Lung (tissue), 4 donors: ENCODE measurements around the gene OGFOD3.

DNA sequence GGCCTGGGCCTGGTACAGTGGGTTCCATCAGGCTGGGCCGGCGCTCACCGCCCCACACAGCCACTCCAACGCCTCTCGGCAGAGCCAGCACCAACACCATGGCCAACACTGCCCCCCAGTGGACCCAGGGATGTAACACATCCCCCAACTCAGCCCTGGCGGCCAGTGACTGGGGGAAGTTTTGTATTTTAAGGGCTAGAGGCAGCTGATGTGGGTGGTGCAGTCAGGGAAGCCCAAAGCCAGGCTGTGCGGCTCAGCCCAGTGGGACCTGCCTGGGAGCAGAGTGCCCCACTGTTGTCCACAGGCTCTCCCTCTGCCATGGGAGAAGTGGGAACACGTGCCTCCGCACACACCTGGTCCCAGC is 55.9 kb upstream of the FASN start:
- PRO-cap = no peak
- RAMPAGE, long total RNA = no peak
- RRBS = no CpG with 5 or more reads among the region's 9 CpGs

- PRO-cap = no peak
- RAMPAGE, long total RNA = no peak
- RRBS = 29% methylated on average over 5 of the region's 39 CpGs
Observed at GRCh38 chr17:82217117-82218324, 4.9 kb upstream of the CCDC57 start.

GRCh38 chr17:82317036-82317372 is 404 bp downstream of the CD7 start:
- PRO-cap = no peak
- RAMPAGE, long total RNA = no peak
- RRBS = 26% methylated on average over 4 of the region's 11 CpGs

- PRO-cap = no peak
- RAMPAGE, long total RNA = no peak
- RRBS = 15% methylated on average over 6 of the region's 30 CpGs
Observed at GRCh38 chr17:82385797-82386750, 14.5 kb downstream of the UTS2R start.

GRCh38 chr17:82390079-82390971 is 18.8 kb downstream of the UTS2R start:
- PRO-cap = no peak
- RAMPAGE, long total RNA = no peak
- RRBS = no CpG with 5 or more reads among the region's 37 CpGs

DNA sequence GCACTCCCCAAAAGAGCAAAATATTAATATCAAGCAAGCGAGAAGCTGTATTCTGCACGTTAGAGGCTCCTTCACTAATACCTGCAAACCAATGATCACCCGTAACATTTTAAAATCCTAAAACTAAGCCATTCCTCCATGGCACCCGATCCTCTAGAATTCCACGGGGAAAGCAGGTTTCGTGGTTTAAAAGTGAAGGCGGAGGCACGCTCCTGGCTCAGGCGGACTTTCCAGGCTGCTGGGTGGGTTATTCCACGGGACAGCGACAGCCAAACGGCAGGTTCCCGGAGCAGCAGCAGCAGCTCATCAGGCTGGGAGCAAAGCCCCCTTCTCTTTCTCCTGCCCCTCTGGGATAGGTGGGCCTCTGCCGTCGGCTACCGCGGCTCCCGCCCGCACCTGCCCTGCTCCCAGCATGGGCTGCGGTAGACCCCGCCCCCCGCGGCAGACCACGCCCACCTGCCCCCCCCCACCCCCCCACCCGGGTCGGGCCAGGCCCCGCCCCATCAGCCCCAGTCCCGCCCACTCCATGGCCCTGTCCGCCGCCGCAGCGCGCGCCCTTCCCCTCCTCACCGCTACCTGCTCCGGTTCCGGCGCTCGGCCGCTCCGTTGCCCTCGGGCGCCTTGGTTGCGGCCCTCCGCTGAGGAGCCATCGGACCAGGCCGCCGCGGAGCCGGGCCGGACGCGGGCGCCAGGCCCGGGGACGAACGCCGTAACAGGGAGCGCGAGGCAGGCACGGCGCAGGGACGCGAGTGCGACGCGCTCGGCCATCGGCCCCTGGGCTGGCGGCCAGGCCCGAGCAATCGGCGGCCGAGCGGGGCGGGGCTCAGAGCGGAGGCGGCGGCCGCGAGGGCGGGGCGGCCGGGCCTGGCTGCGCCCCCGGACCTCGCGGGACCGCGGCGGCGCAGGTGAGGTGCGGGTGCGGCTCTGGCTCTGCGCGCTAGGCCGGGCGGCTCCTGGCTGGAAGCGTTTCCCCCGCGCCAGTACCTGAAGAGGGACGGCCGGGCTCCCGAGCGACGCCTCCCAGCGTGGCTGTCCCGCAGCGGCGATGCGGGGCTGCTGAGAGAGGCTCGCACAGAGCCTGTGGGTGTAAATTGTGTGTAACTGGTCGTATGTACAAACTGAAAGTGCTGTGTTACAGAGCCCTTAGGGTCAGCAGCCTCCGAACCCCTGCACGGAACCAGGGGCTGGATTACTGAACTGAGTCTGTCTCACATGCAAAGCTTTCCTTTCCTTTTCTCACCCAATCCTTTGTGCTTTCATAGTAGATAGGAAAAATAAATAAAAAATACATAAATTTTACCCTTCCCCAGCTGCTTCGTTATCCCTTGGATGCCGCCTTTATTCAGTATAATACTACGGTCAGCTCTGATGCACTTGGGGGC is at the start of gene OGFOD3:
OGFOD3 (minus strand) TSS at position 751 of the 1,382 bp plus-strand sequence.
- PRO-cap = unidirectional peak, plus-strand start at position 512 of the sequence; bidirectional peak, plus-strand start at position 826 of the sequence, minus-strand start at position 751 of the sequence
- RAMPAGE, long total RNA = no peak
- RRBS = 1% methylated on average over 38 of the region's 118 CpGs

GRCh38 chr17:82478743-82478990 is 20.1 kb downstream of the NARF start:
- PRO-cap = no peak
- RAMPAGE, long total RNA = no peak
- RRBS = no CpG with 5 or more reads among the region's 8 CpGs

DNA sequence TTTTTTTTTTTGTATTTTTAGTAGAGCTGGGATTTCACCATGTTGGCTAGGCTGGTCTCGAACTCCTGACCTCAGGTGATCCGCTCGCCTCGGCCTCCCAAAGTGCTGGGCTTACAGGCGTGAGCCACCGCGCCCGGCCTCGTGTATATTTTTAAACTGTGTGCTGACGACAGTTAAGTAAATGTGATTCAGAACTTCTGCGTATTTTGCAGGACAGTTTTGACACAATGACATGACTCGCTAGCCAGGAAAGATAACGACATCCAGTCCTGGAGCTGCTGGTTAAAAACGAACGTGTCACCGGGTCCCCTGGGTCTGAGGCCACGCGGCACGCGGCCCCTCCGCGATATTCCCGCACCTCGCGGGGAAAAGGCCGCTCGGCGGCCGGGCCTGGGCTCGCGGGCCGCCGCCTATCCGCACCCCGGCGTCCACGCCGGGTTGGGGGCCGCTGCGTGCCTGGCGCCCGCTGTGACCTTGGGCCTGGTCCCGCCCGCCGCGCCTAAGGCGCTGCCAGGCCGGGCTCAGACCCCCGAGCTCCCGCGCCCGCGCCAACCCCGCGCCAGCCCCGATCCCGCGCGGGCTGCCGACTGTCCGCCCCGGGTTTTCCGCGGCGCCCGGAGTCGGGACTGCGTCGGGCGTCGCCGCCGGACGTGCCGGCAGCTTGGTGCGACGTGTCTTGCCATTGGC is 455 bp upstream of the FOXK2 start:
- PRO-cap = unidirectional peak, minus-strand start at position 440 of the sequence; bidirectional peak, plus-strand start outside the sequence, minus-strand start at position 589 of the sequence
- RAMPAGE, long total RNA = no peak
- RRBS = 1% methylated on average over 44 of the region's 77 CpGs

DNA sequence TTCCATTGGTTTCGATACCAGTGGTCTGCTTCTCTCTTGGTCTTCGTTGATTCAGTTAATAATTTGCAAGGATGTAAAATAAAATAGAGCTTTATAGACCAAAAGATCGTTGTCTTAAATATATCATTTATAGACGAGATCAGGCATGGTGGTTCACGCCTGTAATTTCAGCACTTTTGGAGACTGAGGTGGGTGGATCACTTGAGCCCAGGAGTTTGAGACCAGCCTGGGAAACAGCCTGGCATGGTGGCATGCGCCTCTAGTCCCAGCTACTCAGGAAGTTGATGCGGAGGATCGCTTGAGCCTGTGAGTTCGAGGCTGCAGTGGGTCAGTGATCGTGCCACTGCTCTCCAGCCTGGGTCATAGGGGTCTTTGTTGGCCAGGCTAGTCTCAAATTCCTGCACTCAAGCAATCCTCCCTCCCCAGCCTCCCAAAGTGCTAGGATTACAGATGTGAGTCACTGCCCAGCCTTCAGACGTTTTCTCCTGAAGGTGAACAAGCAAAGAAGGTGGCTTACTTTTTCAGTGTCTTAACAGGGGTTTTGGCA is 41.1 kb downstream of the FOXK2 start:
- PRO-cap = no peak
- RAMPAGE, long total RNA = no peak
- RRBS = no CpG with 5 or more reads among the region's 11 CpGs

DNA sequence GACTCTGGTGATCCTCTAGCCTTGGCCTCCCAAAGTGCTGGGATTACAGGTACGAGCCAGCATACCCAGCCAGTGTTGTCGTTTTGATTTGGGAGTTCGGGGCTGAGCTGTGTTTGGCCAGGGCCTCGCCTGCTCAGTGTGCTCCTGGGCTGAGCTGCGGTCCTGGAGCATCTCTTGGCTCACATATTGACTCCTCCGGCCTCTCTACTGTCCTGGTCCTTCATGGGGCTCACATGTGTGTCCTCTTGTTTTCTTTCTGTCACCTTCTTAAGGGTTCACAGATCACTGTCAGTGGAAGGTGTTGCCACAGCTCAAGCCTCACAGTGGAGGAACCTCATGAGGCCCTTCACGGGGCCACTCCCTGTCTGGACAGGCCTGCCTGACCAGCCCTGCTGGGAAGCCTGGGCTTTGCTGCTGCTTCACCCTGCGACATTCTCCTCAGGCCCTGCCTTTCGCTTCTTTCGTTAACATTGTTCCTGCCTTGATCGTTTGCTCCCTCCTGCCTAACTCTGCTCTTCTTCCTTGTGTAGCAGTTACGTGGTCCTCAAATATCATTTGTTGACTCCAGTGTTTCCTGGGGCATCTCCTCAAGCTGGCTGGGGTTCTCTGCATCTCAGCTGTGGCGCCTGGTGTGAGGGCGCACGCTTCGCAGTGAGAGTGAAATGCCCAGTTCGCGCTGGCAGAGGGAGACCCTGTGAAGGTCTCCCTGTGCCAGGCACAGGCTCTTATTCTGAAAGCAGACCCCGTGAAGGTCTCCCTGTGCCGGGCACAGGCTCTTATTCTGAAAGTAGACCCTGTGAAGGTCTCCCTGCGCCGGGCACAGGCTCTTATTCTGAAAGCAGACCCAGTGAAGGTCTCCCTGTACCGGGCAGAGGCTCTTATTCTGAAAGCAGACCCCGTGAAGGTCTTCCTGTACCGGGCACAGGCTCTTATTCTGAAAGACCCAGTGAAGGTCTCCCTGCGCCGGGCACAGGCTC is 55.8 kb downstream of the WDR45B start:
- PRO-cap = no peak
- RAMPAGE, long total RNA = no peak
- RRBS = no CpG with 5 or more reads among the region's 27 CpGs

- PRO-cap = no peak
- RAMPAGE, long total RNA = no peak
- RRBS = no CpG with 5 or more reads among the region's 12 CpGs
Observed at GRCh38 chr17:82687296-82687976, 11.1 kb downstream of the RAB40B start.

DNA sequence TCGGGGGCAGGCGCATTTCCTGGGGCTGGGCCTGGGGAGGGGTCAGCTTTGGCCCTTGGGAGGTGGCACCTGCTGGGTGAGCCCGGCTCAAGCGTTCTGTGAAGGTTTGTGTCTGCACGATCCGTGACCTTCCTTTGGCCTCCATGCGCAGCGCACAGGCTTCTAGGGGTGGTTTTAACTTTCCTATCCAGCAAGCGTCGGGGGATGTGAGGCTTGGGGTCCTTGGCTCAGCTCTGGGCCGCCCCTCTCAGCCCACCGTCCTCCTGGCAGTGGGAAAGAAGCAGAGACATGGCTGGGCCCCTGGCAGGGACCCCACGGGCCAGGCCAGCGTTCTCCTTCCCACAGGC is 399 bp downstream of the FN3K start:
- PRO-cap = no peak
- RAMPAGE, long total RNA = no peak
- RRBS = no CpG with 5 or more reads among the region's 14 CpGs

DNA sequence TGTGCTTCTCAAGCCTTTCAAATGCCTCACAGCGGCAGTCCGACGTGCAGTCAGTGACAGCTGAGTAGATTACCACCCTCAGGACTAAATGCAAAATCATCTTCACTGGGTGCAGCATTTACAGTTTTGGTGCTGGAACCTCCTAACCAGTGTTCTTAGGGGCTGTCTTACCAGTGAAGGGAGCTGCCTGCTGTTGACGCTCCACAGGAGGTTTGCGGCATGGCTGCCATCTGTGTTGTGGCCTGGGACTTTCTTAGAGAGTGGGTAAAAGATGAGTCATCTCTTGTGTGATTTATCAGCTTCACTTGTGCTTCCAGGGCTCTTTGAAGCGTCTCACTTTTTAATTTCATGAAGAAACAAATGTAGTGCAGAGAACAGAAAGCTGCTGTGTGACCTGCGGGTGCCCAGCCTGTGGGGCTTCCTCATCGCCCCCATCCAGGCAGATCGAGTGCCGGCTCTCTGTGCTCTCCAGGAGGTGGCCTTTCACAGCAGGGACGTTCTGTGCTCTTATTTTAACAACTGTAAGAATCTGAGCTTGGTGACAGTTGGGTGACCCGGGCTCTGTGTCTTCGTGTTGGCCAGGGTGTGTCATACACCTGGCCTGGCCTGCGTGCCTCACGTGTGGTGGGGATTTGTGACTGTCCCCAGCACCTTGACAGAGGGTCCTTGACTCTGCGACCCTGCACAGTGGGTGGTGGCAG is 24.2 kb upstream of the ZNF750 start:
- PRO-cap = no peak
- RAMPAGE, long total RNA = no peak
- RRBS = 63% methylated on average over 2 of the region's 16 CpGs

DNA sequence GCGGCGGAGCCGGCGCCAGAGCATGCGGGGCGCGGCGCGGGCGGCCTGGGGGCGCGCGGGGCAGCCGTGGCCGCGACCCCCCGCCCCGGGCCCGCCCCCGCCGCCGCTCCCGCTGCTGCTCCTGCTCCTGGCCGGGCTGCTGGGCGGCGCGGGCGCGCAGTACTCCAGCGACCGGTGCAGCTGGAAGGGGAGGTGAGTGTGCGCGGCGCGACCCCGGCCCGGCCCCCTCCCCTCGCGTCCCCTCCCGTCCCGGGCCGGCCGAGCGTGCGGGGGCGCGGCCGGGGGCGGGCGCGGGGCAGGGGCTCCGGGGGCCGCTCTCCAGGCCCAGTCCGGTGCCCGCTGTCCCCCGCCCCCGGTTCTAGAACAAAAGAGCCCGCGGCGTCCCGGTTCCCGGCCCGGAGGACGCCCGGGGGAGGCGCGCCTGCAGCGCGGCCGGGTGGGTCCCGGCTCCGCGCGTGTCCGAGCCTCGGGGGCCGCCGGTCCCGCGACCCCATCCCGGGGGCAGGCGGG is 440 bp downstream of the METRNL start:
- PRO-cap = no peak
- RAMPAGE, long total RNA = no peak
- RRBS = under 1% methylated on average over 36 of the region's 82 CpGs

DNA sequence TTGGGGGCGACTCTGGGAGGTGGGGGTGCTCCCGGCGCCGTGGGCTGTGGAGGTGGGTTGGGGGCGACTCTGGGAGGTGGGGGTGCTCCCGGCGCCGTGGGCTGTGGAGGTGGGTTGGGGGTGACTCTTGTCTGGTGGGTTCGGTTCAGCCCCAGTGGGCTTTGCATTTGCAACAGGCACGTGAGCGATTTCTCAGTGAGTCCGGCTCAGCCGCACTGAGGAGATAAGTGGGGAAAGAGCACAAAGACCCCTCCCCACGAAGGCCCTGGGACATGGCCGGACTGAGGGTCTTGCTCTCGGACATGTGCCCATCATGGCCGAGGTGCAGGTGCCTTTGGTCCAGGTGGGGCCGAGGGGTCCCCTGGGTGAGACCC is 13.2 kb downstream of the METRNL start:
- PRO-cap = no peak
- RAMPAGE, long total RNA = no peak
- RRBS = 91% methylated on average over 5 of the region's 18 CpGs

GRCh38 chr17:83095222-83095664 is 15.8 kb downstream of the METRNL start:
- PRO-cap = no peak
- RAMPAGE, long total RNA = no peak
- RRBS = 92% methylated on average over 5 of the region's 20 CpGs

DNA sequence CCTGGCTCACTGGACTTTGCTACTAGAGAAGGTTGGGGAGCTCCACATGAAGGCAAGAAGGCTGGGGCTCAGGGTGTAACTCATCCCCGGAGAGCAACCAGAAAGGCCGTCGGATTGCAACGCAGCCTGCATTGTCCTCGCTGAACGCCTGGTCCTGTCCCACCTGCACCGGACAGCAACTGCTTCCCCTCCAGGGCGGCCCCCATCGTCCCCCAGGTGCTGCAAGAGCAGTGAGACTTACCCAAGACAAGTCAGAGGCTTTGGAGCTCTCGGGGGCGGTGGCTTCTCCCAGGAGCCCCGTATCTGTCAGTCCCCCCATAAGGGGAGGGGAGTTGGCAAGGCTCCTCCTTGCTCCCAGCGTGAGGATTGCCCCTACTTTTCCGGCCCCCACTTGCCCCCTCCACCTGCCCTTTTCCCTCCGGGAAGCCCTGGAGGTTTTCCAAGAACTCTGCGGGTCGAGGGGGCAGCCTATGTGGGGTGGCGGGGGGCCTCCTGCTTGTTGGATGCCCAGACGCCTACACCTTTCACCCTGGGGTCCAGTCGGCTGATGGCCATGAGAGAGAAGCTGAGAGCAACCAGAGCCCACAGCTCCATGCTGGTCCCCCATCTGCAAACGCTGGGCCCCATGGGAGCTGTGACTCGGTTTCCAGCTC is 18.5 kb downstream of the METRNL start:
- PRO-cap = unidirectional peak, plus-strand start at position 253 of the sequence
- RAMPAGE, long total RNA = no peak
- RRBS = 81% methylated on average over 7 of the region's 22 CpGs

DNA sequence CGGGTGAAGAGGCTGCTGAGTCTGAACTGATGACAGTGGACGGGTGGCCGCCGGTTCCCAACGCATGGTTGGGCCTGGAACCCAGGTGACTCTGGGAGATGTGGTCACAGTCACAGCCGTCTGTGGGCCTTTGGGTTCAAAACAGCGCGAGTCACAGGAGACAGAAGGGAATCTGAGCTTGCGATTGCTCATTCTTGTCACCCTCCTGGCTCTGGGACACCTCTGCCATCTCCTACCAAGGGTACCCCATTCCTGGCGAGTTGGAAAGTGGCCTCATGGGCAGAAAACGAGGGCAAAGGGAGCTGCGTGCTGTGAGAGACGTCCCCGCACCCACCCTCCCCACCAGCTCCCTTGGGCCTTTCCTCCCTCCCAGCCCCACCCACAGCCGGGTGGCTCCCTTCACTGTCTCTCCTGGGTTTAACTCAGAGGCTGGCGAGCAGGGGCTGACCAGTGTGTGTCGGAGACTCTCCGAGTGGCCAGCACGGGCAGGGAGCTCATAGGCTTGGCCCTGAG is 26.0 kb downstream of the METRNL start:
- PRO-cap = no peak
- RAMPAGE, long total RNA = no peak
- RRBS = 85% methylated on average over 4 of the region's 19 CpGs

GRCh38 chr17:83151181-83152054 is 72.0 kb downstream of the METRNL start:
- PRO-cap = no peak
- RAMPAGE, long total RNA = no peak
- RRBS = no CpG with 5 or more reads among the region's 35 CpGs

DNA sequence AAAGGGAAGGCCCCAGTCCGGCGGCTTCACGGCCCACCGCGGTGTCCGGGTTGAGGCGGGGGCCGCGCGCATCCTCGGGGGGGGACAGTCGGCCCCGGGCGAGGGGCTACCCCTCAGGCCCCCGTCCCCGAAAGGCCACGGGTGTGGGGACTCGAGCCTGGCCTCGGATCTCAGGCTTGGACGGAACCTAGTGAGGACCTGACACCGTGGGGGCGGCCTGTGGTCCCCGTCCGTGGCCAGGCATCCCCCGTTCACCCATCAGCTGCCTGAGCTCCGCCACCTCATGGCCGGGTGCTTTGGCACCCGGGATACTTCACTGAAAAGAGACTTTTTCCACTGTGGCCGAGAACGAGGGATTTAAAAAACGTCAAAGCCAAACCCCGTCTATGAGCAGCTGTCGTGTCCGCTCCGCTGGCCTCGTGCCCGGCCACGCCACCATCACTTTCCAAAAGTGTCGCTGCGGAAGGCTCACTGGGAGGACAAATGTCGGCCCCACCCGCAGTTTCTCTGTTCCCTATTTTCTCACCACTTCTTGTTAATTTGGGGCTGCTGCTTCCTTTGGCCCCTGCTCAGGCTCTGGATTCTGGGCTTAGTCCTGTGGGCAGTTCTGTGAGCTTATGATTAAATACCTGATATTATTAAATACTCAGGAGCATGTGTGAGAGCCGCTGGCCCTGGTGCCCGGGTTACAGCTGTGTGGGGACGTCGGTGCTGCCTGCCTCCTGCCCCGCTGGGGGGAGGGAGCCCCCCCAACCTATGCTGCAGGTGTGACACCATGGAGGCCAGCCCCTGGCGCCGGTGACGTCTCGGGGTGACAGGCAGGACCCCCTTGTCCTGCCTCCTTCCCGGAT is 73.8 kb downstream of the METRNL start:
- PRO-cap = no peak
- RAMPAGE, long total RNA = no peak
- RRBS = 65% methylated on average over 22 of the region's 52 CpGs